SEM (cell line): Measurements from ENCODE around the genes NXPH1, NDUFA4 and MEOX2.

GRCh38 chr7:7567171-7567669 is 536 bp downstream of the MIOS start:
- PRO-cap: unidirectional peak, minus-strand start at chr7:7567493

GRCh38 chr7:7573325-7573944 is 6.8 kb downstream of the MIOS start:
- PRO-cap: no peak

DNA sequence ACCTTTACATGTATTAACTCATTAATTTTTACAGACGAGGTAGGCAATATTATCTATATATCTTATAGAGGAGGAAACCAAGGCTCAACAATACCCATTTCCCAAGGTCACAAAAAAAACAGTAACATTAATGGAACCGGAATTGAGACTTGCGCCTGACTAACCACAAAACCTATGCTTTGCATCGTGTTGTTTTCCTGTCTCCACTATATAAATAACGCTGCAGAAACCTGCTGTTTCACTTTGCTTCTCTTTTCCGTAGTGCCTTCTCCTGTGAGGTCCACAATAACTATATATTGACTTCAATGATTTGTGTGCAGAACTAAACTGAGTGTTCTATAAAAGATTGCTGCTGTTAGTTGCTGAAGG is 97.7 kb upstream of the RPA3 start:
- PRO-cap: unidirectional peak, plus-strand start at position 241 of the sequence

GRCh38 chr7:7944389-7945402 is 23.9 kb upstream of the GLCCI1 start:
- PRO-cap: no peak

- PRO-cap: no peak
These were observed 73.6 kb downstream of the ICA1 start for GRCh38 chr7:8188339-8188826.

- PRO-cap: no peak
These were observed 42.0 kb upstream of the ICA1 start for GRCh38 chr7:8303673-8304561.

- PRO-cap: no peak
These were observed at the start of gene NXPH1 for GRCh38 chr7:8433395-8433877. Gene NXPH1 (plus strand): TSS chr7:8433609.

DNA sequence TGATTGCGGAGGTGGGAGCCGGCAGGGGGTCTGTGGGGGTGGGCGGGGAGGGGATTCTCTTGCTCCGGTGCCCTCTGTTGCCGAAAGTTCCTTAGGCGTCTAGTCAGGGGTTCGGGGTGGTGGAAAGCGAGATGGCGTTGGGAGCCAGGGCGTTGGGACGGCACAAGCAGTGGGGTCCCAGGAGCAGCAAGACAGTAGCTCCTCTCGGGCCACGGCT is 8.4 kb downstream of the NXPH1 start:
- PRO-cap: no peak

GRCh38 chr7:10934237-10934799 is 5.6 kb downstream of the NDUFA4 start:
- PRO-cap: no peak

- PRO-cap: bidirectional peak, plus-strand start at chr7:10939879, minus-strand start at chr7:10939723; bidirectional peak, plus-strand start at chr7:10940554, minus-strand start at chr7:10940132
These were observed at the start of gene NDUFA4 for GRCh38 chr7:10939300-10940379. Gene NDUFA4 (minus strand): TSS chr7:10940153.

DNA sequence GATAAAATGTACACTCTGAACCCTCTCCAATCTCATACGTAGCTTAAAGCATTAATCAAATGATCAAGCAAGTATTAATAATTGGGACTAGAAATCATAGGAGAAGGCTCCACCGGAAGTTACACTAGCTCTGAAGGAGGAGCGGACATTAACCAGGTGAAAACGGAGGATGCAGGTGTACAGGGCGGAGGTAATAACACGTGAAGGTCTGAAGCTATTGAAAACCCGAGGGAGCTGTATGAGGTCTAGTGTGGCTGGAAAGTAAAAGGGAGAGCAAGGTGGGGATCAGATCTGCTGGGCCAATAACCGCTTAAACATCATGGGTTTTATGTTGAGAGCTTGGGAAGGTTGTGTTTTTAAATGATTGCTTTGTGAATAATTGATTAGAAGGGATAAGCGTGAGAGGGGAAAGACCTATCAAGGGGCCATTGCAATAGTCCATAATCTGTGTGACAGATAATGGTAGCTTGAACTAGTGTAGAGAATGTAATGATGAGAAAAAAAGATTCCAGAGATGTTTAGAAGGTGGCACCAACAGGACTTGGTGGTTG is 1.1 kb upstream of the NDUFA4 start:
- PRO-cap: no peak

DNA sequence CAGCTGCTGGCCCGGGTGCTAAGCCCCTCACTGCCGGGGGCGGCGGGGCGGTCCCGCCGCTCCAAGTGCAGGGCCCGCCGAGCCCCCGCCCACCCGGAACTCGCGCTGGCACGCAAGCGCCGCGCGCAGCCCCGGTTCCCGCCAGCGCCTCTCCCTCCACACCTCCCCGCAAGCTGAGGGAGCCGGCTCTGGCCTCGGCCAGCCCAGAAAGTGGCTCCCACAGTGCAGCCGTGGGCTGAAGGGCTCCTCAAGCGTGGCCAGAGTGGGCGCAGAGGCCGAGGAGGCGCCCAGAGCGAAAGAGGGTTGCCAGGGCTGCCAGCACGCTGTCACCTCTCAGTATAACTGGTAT is 14.2 kb upstream of the SCIN start:
- PRO-cap: no peak

DNA sequence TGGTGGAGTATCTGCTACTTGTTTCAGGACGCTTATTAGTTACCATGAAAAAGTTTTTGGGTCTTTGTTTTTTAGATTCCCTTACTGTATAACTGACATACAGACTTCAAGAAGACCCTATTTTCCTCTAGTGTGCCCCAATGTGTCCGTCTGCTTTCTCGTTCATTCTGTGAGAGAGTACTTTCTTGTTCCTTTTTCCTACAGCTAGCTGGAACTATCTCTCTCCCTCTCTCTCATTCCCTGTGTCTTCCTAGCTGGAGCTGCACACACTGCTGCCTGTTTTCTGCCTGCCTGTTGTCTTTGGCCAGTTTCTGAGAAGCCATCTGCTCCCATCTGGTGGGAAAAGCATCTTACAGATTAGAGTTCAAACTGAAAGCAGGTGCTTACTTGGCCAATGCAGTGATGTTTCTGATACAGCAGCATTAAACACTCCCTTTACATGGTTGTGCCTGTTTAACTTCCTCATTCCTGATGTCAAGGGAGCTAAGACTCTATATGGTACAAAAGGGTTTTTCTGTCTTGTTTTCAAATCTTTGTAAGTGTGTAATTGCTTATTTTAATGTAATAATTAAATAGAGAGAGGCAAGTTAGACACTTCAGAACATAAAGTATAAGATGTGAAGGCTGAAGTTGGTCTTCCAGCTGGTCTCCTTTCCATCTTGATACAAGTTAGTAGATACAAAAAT is 49.2 kb upstream of the ARL4A start:
- PRO-cap: no peak

- PRO-cap: no peak
These were observed 1.8 kb upstream of the ARL4A start for GRCh38 chr7:12685482-12686116.

DNA sequence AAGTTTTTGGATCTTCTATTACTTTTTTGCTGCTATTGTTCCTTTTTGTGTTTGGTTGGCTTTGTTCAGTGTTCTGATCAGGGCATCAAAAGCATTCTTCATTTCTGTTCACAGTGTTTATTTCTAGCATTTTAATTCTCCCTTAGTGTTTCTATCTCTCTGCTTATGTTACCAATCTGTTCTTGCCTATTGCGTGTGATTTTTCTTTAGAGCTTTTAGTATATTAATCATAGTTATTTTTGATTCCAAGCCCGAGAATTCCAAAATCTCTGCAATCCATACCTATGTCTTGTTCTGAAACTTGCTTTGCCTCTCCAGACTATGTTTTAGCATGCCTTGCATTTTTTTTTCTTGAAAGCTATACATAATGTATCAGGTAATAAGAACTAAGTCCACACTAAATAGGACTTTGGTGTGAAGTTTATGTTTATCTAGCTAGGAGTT is 95.3 kb upstream of the ETV1 start:
- PRO-cap: no peak

- PRO-cap: no peak
These were observed 113.0 kb upstream of the DGKB start for GRCh38 chr7:15015318-15016192.

DNA sequence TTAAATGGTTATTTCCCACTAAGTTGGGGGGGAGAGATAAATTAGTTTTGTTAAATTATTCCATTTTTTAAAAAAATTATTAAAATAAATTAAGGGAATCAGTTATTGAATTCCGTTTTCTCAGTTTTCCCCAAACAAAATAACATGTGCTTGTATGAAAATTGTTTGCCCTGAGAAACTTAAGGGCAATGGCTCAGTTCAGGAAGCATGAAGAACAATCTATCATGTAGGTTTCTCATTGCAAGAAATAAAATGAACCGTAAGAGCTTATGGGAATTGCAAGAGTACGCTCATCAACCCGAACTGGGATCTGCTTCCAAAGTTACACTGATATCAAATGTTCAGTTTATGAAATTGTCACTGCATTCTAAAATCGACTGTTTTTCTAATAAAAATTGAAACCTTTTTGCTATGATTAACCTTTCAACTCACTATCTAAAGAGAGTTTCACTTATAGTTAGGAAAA is 2.5 kb downstream of the MEOX2 start:
- PRO-cap: no peak

GRCh38 chr7:15686384-15687080 is at the start of gene MEOX2:
Gene MEOX2 (minus strand): TSS chr7:15686683.
- PRO-cap: no peak

GRCh38 chr7:16880667-16881084 is 1.1 kb downstream of the AGR3 start:
- PRO-cap: no peak

DNA sequence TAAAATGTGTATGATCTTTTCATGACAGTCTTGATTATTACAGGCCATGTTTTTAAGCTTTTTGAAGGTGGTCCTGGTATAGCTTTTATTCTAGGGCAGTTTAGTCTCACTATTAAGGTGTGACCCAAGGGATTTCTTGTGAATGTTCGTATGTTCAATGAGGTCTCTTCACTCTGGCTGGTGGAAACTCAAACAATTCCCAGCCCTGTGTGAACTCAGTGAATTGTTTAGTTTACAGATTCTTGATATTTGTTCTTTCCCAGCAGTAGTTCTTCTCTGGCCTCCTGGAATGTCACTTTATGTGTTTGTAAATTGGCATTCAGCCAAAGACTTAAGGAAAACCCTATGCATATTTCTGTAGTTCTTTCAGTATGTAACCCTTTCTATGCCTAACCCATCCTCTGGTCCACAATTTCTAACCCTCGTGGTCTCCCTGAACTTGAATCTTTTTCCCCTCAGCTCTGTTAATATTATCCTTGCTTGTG is 23.4 kb upstream of the AGR3 start:
- PRO-cap: no peak